OVCAR3 (cell line): ENCODE measurements around a stretch of chr10.

DNA sequence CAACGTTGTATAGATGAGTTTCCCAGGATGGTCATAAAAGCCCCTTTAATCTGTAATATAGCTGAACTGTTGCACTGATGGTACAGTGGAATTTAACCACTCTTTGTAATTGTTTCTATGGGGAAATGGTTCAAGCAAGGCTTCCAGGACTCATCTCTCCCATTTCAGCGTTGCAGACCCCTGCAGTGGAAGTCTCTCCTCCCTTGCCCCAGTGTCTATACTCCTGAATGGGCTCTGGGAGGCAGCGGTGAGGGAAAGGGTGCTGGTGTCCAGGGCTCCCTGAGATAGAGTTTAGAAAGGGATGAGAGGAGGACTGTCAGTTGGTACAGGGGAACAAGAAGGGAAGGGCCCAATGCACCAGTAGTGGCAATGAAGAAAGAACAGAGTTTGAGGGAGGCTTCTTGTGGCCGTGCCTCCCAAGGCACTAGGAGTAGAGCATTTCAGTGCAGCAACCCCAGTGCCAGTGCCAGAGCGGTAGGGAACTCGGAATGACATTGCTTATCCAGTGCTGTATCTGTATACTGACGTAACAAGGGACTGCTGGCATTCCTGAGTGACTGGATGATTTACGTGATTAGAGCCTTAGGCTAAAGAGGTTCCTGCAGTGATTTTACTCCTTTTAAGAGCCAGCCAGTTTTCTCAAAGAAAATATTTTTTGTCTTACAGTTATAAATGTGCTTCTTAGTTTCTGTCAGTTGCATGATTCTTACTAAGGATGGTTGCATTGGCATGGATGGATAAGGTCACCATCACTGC lies 27.9 kb downstream of the PRPF18 start:
- RRBS, result no CpG with 5 or more reads among the region's 8 CpGs

DNA sequence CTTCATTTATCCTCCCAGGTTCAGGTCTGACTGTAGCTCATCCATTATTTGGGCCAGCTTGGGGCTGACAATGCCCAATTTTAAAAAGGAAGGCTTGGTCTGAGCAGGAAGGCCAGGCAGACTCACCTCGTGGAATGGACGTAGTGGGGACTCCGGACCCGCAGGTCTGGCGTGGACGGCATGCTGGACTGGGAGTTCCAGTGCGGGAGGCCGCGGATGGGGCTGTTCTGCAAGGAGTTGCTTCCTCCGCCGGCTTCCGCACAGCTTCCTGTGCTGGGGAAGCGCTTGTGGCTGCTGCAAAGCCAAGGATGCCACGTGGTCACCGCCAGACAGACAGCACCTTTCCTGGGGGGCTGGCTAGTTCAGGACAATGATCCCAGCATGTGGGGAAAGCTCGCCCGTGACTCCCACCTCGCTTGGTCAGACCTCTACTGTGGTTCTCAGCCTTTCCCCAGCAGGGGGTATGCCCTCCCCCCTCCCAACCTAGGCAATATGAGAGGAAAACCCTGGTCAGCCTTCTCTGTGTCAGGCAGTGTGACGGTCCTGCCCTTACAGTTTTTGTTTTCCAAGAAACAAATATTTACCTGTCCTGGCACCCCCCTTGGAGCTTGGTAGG lies 72.5 kb downstream of the PRPF18 start:
- RRBS, result no CpG with 5 or more reads among the region's 19 CpGs

DNA sequence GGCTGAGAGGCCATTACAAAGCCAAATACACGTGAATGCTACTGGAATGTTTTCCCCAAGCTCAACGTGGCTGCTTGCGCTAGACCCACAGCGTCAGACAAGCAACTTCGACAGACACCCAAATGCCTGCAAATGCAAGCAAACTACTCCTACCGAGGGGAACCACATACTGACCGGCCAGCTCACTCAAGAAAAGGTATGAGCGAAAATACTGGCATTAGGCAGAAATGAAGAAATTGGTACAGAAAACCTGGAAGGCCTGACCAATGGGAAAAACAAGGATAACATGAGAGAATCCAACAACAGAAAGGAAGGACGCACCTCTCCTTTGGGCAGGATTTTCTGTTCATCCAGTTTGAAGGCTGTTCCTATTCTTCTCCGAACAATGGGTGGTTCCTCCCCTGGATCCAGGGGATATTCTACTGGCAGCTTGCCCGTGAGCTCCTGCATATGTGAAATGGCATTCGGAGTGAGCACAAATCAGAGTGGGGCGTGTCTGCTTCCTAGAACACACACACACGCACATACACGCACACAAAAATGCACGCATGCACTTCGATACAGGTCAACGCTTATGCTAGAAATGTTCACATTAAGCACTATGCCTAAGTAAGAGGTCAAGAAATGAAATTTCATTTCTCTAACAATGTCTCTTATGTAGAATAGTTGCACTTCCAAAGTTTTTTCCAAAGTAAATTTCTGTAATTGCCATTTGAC lies 83.5 kb downstream of the PRPF18 start:
- RRBS, result no CpG with 5 or more reads among the region's 18 CpGs

- RRBS, result no CpG with 5 or more reads among the region's 13 CpGs
These were observed 118.2 kb downstream of the PRPF18 start for GRCh38 chr10:13705021-13705404.

DNA sequence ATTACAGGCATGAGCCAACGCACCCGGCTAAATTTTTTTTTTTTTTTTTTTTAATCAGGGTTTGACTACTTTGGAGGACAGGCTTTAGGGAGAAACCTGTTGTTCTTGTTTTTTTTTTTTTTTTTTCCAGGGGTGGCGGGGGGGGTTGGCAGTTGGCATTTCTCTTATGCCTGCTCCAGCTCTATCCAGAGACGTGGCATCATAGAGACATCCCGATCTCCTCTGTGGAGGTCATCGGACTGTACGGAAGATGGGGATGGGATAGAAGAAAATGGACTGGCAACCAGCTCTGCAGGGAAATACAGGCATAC lies 130.8 kb downstream of the PRPF18 start:
- RRBS, result no CpG with 5 or more reads among the region's 7 CpGs

GRCh38 chr10:13803936-13804355 lies 217.2 kb downstream of the PRPF18 start:
- RRBS, result no CpG with 5 or more reads among the region's 10 CpGs

DNA sequence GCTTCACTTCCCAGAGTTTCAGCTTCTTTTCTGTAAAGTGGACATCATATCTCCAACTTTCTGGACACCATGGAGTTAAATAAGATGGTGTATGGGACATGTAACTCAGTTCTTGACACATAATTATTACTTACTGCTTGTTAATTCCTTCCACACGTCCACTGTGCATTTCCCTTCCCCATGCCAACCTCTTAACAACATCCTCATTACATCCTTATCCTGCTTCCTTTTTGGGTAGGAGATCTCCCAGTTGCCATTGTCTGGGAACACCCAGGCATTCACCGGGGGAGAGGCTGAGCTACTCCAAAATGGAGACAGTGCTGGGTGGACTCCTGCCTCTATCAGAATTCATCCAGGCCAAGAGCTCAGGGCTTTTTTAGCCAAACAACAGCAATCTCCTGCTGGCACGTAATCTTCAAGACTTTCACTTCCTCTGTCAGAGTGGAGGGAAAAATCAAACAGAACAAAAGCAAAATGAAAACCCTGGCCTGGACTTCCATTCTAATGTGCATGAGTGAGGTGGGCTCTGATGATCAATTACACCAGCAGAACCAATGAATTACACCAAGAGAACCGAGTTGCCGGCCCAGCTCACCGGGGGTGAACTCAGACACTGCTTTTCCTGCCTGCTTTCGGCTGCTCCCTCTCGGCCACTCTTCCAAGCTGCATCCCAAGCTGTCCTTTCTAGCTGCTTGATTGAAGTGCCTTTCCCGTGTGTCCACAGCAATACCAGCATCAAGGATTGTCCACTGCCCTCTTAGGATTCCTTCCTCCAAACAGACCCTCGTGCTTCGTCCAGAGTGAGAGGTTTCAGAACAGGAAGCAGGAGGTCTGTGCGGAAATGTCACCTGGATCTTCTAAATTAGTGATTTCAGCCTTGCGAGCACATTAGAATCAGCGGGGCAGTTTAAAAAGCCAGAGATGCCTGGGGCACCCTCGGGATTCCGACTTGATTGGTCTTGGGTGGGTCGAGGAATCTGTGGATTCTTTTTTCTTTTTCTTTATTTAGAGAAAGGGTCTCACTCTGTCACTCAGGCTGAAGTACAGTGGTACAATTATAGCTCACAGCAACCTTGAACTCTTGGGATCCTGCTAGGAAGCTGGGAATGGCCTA lies 245.2 kb downstream of the PRPF18 start:
- RRBS, result no CpG with 5 or more reads among the region's 17 CpGs

DNA sequence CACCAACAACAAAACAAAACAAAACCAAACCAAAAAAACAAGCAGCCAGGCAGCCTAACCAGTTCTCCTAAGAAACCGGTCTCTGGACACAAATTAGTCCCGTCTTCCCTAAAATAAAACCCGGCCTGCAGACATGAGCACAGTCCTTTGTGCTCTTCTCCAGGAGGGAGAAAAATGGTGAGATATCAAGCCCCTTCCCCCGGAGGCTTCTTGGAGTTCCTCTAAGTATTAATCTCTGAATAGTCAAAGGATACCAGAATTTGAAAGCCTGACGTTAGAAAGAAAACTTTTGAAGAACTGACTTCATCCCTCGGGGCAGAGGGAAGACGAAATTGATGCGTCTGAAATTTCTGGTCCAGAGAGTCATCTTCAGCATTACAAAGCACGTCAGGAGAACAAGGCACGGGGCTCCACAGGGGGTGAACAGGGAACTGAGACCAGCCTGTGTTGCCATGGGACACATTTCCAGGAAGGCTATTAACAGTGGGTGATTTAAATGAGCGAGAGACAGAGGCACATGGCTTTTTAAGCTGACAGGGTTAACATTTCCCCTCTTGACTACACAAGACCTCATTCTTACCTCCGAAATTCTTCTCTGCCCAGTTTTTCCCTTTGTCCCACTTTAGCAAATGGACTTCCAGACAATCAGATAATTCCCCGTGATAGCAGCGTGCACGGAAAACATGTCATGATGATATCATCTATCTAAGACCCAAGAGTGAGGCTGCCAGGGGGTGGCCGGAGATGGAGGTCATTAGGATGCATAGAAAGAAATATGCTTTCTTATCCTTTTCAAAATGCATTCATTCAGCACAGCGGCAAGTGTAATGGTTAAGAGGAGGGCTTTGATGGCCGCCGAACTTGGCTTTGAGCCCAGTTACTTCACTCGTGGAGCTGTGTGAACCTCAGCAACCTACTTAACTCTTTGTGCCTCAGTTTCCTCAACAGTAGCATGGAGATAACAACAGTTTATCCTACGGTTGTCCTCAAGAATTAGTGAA lies 247.8 kb downstream of the PRPF18 start:
- RRBS, result 82% methylated on average over 2 of the region's 21 CpGs

DNA sequence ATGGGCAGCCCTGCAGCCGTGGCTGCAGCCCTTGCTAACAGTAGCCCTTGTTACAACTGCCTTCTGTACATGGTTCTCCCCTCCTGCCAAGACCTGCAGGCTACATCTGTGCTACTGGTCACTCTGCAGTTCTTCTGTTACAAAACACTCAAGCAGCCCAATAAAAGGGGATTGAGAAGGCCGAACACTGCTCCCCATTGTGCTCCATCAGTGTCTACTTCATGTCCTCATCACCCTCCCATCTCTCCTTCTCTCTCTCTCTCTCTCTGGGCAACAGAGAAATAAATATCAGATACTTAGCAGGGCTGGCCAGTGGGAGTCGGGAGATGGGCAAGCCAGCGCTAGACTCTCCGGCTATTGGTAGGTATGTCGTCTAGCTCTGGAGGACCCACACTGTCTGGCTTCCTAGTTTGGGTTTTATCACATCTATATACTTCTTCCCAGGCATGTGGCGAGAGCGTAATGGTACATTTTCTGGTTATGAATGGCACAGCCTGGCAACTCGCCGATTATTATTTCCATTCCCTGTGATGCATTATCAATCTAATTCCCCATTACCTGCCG lies 299.0 kb downstream of the PRPF18 start:
- RRBS, result no CpG with 5 or more reads among the region's 11 CpGs

DNA sequence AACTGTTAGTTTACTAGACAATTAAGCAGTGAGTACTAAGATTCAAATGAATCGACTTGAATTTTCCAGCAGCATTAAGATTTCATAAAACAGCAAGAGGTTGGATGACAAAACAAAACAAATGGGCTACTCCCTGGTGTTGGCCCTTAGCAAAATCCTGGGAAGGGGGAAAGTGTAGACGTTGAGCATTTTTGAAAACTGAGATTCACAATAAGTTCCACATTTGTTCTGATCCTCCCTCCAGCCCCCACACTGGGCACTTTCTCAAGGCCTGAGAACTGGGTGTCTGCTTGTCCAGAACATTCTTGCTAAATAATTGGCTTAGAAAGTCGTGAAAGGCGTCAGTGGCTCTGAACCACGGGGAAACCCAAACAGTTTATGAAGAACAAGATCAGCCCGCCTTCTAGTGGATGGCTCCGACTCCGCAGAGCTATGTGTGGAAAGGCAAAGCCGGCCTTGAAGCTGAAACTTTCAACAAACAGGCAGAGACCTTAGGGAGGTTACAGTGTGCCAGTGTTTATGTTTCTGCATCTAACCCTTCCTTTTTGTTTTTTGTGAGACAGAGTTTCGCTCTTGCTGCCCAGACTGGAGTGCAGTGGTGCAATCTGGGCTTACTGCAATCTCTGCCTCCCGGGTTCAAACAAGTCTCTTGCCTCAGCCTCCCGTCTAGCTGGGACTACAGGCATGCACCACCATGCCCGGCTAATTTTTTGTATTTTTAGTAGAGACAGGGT lies 370.1 kb downstream of the PRPF18 start:
- RRBS, result no CpG with 5 or more reads among the region's 13 CpGs

GRCh38 chr10:14023944-14025405 lies 306.2 kb downstream of the FRMD4A start:
- RRBS, result no CpG with 5 or more reads among the region's 23 CpGs

DNA sequence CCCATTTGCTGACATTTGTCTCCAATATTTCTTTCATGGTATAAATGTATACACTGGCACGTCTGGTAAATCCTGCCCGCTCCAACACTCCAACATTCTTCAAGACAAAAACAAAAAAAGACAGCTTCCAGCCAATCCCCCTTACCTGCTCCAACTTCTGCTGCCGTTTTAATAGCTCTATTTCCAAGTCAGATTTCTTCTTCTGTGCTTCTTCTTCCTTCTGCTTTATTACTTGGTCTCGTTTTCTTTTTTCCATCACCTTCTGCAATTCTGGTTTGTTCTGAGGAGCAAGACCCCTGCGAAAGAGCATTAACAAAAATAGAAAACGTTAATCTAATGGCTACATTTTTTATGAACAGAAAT lies 191.0 kb upstream of the FRMD4A start:
- RRBS, result no CpG with 5 or more reads among the region's 6 CpGs

GRCh38 chr10:14533418-14533955 lies 202.8 kb upstream of the FRMD4A start:
- RRBS, result no CpG with 5 or more reads among the region's 16 CpGs

- RRBS, result no CpG with 5 or more reads among the region's 7 CpGs
These were observed 213.4 kb downstream of the FAM107B start for GRCh38 chr10:14561354-14561613.

- RRBS, result no CpG with 5 or more reads among the region's 8 CpGs
These were observed 188.7 kb downstream of the FAM107B start for GRCh38 chr10:14585820-14586516.

DNA sequence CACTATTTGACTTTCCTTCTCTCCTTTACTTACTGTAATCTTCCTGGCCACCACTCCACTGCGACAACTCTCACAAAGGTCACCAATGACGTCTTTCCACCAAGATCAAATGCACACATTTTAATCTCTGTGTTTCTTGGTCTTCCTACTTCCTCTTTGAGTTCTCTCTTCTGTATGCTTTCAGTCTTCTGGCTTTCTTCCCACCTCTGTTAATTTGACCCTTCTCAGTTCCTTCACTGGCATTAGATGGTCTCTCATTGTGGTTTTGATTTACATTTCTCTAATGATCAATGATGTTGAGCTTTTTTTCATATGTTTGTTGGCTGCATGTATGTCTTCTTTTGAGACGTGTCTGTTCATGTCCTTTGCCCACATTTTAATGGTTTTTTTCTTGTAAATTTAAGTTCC lies 31.9 kb downstream of the FAM107B start:
- RRBS, result no CpG with 5 or more reads among the region's 3 CpGs

DNA sequence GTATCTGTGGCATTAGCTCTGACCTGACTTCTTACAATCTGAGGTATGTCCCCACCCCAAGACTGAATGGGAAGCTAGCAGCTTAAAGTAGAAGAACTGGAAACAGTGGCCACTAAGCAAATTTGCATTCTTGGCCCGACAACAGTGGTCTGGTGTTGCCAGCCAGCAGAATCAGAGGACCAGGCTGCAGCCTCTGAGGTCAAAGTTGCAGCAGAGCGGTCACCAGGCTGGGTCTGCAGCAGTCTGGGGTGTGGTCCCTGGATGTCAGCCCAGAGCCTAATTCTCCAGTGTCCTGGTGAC lies 26.3 kb downstream of the FAM107B start:
- RRBS, result no CpG with 5 or more reads among the region's 2 CpGs

- RRBS, result no CpG with 5 or more reads among the region's 6 CpGs
These were observed 867 bp downstream of the CDNF start for GRCh38 chr10:14836919-14837420.

DNA sequence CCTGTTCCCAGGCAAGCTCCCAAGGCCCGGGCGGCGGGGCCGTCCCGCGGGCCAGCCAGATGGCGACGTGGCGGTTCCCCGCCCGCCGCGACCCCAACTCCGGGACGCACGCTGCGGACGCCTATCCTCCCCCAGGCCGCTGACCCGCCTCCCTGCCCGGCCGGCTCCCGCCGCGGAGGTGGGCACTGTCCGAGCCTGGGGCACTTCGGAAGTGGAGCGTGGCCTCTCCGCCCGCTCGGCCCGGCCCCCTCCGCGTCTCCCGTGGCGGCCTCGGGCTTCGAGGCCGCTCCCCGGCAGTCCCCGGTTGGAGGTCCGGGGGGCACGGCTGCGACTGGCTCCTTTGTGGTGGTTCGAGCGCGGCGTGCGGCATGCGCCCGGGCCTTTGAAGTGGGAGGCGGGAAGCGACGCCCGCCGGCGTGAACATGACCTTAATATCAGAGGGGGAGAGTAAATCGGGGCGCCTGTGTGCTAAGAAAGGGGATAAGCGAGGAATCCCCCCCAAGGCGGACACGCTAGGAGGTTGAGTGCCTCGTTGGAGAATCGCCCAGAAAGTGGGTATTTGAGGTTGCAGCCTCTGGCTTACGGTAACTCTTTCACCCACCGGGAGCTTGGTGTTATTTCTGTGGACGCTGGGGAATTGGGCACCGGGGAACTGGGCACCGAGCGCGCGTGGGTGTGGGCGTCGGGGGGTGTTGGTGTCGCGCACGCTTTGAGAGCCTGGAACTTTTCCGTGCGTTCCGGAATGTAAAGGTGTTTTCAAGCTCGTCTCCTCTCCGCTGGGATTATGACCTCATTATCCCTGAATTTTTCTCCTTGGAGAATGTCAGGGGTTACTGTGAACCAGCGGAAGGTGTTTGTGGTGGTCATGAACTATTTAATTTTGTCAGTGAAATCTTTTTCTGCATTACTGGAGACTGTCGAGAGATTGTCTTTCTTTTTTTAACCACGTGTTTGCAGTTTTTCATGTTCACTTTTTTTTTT lies 574 bp downstream of the SUV39H2 start:
- RRBS, result 3% methylated on average over 61 of the region's 85 CpGs

DNA sequence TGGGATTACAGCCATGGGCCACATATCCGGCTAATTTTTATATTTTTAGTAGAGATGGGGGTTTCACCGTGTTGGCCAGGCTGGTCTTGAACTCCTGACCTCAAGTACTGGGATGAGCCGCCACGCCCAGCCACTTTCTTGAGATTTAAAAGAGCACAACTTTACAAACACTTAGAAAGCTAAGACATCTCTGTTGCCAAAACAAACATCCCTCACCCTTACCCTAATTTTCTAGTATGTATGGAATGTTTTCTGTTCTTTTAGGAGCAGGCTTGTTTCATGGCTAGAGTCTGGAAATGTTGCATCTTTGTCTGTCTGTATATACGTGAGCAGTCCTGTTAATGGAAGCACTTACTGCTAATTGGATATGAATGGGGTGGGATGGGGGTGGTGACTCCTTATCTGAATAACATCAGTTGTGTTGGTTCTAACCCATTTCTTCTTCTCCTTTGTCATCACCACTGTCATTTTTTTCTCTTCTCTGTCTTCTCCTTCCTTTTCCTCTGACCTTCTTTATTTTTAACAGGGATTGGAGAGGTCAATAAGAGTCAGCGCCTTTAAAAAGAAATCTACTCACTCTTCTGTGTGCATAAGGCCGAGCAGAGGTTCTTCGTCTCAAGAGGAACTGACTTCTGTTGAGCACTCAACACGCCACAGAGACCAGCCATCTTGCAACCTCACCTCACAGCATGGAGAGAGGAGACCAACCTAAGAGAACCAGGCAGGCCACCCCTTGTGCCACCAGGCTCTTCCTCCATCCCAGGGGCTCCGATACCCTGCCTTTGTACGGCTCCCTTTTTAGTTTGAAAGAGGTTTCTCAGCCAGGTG lies 3.1 kb downstream of the OLAH start:
- RRBS, result 95% methylated on average over 1 of the region's 11 CpGs